ENCODE measurements around a stretch of chr12.

- PRO-cap, result no peak
These were observed 35.0 kb downstream of the SFSWAP start for GRCh38 chr12:131745745-131746407.

- PRO-cap, result no peak
These were observed 44.3 kb upstream of the MMP17 start for GRCh38 chr12:131783735-131784485.

- PRO-cap, result no peak
These were observed 30.9 kb upstream of the MMP17 start for GRCh38 chr12:131797152-131797789.

DNA sequence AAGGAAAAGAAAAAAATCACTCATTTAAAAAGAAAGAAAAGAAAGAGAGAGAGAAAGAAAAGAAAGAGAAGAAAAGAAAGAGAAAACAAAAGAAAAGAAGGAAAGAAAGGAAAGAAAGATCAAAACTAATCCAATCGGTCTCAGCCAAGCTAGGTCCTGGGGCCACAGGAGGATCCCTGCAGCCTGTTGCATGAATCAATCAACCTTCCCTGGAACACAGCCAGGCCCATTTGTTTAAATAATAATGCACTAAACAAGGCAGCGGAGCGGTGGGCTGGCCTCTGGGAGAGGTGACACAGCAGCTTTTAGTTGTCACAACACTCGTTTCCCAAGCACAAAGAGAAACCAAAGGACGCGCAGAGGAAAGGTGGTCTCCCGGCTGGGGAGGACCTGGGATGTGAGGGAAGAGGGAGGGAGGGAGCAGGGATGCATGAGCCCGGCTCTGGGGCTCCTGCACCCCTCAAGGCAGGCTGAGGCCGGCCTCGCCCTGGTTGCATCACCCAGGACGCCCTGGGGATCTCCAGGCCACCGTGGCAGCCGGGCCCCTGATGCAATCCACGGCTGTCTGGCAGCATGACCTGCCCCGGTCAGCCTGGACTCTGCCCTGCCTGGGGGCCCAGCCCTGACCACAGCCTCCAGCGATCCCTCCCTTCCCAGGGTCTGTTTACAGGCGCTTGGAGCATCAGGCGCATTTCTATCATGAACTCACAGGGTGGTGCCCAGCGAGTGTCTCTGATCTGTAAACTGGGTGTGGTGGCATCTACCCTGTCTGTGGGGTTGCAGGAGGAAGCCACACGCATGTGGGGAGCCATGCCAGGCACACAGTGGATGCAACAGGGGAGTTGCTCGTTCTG is 32.4 kb downstream of the MMP17 start:
- PRO-cap, result no peak

- PRO-cap, result no peak
These were observed 31.3 kb upstream of the ULK1 start for GRCh38 chr12:131863057-131863489.

- PRO-cap, result no peak
These were observed 14.1 kb upstream of the PUS1 start for GRCh38 chr12:131914818-131915505.

GRCh38 chr12:131987424-131988092 is 37.8 kb downstream of the EP400 start:
- PRO-cap, result no peak

- PRO-cap, result no peak
These were observed 44.0 kb downstream of the EP400 start for GRCh38 chr12:131993514-131994443.

DNA sequence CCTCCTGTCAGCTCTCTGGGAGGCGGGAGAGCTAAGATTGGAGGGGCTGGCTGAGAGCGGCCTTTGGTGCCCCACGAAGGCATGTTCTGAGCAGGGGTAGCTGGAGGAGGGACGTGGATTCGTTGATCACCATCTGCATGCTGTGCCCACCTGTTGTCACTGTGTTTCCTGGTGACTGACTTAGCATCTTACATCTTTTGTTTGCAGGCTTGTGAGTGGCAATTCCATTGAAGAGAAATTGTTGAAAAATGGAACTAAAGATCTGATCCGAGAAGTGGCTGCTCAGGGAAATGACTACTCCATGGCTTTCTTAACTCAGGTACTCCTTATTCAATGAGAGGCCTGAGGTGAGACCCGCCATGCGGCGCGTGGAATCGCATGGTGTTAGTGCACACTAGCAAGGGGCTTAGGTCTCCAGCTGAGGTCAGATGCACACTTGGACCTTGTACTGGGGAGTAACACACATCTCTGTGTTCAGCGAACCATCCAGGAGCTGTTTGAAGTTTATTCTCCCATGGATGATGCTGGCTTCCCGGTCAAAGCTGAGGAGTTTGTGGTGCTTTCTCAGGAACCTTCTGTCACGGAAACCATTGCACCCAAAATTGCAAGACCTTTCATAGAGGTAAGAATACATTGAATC is 87.9 kb downstream of the EP400 start:
- PRO-cap, result no peak

- PRO-cap, result no peak
These were observed 76.7 kb downstream of the DDX51 start for GRCh38 chr12:132067274-132067996.

GRCh38 chr12:132104605-132105178 is 39.4 kb downstream of the DDX51 start:
- PRO-cap, result no peak

- PRO-cap, result no peak
These were observed 13.6 kb downstream of the DDX51 start for GRCh38 chr12:132130576-132130823.

GRCh38 chr12:132142226-132142623 is 1.9 kb downstream of the DDX51 start:
- PRO-cap, result no peak

DNA sequence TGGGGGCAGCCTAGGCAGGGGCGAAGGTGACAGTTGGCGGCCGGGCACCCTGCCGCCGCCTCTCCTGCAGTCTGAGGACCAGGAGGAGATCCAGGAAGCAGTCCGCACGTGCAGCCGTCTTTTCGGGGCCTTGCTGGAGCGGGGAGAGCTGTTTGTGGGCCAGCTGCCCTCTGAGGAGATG is 417 bp downstream of the NOC4L start:
- PRO-cap, result no peak

- PRO-cap, result no peak
These were observed 2.0 kb downstream of the NOC4L start for GRCh38 chr12:132145958-132146915.

GRCh38 chr12:132428952-132430099 is 60.6 kb upstream of the FBRSL1 start:
- PRO-cap, result no peak

DNA sequence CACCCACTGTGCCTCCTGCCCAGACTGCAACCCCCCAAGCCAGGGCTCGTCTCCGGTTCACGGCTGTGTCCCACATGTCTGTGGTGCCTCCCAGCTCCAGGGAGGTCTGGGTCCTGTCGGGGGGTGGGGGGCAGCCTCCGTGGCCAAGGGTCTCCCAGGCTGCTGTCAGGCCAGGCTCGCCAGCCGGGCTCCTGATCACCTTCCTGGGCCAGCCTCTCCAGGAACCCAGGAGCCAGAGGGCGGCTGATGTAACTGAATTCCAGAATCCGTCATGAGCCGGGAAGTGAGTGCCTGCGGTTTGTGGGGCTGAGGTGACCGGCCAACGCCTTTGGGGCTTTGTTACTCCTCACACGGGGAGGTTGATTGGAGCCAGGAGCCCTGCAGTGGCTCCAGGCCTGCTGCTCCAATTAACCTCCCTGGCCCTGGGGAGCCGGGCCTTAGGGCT is 36.5 kb upstream of the FBRSL1 start:
- PRO-cap, result no peak

DNA sequence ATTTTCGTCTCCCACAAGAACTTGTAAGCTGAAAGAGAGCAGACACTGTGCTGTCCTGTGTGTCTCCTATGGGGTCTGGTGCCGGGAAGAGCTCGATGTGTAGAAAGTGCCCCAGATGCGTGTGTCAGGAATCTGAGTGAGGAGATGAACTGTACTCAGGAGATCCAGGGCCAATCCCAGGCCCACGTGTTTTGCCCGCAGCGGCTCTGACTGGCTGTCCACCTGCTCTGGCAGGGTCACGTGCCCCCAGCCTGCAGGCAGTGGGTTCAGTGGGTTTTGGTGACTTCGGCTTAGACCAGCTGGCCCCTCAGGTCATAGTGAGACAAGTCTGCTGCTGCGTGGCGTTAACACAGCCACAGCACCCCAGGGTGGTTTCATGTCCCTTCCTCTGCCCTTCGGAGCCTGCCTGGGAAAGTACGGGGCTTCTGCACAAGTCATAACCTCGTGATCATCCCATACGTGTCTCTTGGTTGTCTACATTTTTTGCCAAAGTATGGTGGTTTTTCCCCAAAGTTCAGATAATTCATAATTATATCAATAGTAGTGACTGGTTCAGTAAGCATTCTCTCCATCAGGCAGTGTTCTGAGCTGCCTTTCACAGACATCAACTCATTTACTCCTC is 2.6 kb downstream of the FBRSL1 start:
- PRO-cap, result no peak

- PRO-cap, result no peak
These were observed 4.5 kb downstream of the FBRSL1 start for GRCh38 chr12:132494320-132494890.

GRCh38 chr12:132513933-132514290 is 24.0 kb downstream of the FBRSL1 start:
- PRO-cap, result no peak

All from left common carotid artery plus branches (tissue), 1 donor.